ENCODE measurements around the genes TAS2R50 and TAS2R20.

DNA sequence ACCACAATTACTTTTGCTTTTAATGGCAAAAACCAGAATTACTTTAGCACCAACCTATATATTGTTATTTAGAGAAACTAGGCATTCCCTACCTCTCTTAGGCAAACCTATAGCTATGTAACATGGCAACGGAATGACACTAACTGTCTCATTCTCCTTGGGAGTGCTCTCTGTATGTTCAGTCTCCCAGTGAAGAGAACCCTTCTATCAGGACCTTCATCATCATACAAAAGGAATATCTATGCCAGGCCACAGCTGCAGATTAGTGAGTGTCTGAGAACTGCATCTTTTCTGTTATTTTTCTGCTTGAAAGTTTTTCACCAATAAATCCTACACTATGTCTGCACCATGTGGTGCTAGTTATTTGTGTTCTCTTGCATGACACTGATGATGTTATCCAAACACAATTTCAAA, 326 bp upstream of the CLEC12A start:
- RRBS: no CpG with 5 or more reads among the region's 1 CpG

- RRBS: no CpG with 5 or more reads among the region's 4 CpGs
Measured at GRCh38 chr12:10097335-10098148, 1.2 kb downstream of the CLEC1A start.

DNA sequence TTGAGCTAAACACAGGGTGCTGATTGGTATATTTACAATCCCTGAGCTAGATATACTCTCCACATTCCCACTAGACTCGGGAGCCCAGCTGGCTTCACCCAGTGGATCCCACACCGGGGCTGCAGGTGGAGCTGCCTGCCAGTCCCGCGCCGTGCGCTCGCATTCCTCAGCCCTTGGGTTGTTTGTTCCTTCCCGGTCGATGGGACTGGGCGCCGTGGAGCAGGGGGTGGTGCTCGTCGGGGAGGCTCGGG, 12.7 kb downstream of the GABARAPL1 start:
- RRBS: 92% methylated on average over 1 of the region's 14 CpGs

- RRBS: no CpG with 5 or more reads among the region's 24 CpGs
Measured at GRCh38 chr12:10225806-10226499, 13.3 kb downstream of the GABARAPL1 start.

DNA sequence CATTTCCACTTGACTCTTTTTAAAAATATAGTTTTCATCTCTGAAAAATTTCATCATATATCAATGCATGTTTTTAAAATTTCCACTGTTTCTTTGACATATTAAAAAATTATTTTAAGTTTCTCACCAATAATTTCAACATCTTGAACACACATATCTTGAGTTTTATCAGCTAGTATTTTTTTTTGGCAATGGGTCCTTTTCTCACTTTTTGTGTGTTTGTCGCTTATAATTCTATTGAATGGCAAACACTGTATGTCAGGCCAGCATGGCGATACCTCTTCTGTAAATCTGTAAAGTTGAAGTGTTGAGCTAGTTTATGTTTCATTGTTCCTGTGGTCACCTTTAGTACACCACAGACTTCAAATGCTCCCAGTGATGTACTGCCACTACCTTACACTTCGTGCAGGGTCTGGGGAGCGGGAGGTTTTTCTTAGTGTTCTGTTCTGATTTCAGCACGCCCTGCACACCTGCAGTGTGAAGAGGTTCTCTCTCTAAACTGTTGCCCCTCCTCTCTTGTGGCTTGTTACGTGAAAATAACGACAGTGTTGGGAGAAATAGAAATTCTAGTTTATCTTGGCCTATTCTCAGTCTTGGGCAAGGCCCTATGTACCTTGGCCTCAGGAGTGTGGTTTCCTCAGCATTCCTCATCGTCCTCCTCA, 48.4 kb downstream of the EIF2S3B start:
- RRBS: no CpG with 5 or more reads among the region's 8 CpGs

GRCh38 chr12:10716542-10717165, 6.5 kb downstream of the YBX3 start:
- RRBS: no CpG with 5 or more reads among the region's 8 CpGs

GRCh38 chr12:10952869-10953433, 13.9 kb upstream of the TAS2R14 start:
- RRBS: no CpG with 5 or more reads among the region's 4 CpGs

DNA sequence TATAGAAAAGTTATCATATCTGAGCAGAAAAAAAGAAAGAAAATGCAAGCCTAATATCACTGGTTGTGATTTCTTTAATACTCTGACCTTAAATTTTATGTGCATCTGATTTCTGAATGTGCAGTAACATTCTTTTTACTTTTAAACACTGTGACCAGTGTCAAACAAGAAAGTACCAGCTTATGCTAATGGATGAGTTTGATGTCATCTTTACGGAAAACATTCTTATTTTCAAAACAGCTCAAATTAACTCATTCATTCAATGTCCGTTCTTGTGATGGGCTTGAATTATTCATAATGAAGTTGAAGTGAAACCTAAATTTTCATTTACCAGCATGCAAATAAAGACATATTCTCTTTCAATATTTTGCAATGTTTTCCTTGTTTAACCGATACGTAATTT, at the start of gene TAS2R50:
Gene TAS2R50 (minus strand): TSS at position 69 of the 403 bp plus-strand sequence.
- RRBS: no CpG with 5 or more reads among the region's 4 CpGs

DNA sequence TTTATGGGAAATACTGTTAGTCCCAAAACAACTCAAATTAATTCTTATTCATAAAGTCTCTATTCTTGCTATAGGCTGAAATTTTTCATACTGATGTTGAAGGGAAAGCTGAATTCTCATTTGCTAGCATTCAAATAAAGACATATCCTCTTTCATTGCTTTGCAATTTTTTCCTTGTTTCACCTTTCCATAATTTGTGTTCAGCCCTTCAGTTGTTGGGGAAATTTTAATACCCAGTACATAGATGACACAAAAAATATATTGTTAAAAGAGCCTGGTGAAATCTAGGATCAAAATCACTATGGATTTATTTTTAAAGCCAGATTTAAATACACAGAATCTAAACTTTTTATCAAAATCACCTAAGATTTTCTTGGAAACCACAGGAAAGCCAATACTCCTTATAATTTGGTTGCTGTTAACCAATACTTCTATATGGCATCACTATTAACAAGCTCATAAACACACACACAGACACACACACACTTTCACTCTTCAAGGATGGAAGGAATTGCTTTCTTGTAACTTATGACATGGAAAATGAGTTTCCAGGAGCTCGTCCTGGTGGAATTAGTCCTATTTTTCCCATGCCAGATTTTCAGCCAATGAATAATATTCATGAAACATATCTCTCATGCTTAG, at the start of gene TAS2R20:
Gene TAS2R20 (minus strand): TSS at position 237 of the 642 bp plus-strand sequence.
- RRBS: no CpG with 5 or more reads among the region's 1 CpG

- RRBS: no CpG with 5 or more reads among the region's 6 CpGs
Measured at GRCh38 chr12:11144948-11145590, 10.6 kb upstream of the TAS2R30 start.

DNA sequence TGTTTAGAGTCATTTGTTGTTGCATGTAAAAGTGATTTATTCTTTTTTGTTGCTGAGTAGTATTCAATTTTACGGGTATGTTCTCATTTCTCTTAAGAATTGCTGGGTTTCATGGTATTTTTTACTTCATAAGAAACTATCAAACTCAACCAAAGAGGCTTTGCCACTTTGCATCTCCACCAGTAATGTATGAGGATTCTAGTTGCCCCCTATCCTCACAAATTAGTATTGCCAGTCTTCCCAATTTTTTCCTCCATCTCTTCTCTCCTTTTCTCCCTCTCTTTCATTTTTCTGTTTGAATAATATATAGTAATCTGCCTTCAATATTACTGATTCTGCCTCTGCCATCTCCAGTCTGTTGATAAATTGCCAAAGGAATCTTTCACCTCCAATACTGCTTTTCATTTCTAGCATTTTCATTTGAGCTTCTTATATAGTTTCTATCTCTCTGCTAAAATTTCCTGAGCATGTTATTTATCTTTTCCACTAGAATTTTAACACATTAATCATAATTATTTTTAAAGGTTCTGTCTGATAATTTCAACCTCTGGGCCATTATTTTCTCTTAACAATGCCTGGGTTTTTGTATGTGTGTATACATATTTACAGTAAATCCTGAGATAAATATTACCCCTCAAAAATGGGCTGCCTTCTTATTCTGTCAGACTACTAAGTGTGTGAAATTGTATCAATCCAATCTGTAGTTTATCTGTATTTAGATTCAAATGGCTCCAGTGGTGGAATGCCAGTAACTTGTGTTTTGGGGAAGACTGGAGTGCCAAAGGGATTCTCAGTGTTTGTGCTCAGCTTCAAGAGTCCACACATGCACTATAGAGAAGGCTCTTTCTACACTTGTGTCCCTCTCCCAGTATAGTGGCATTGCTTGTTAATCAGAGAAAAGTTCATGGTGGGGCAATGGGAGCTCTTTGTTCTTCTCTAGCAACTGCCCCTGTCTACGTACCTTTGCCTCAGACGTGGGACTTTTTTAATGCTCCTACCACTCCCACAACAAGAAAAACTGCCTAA, 5.6 kb upstream of the SMIM10L1 start:
- RRBS: no CpG with 5 or more reads among the region's 3 CpGs

- RRBS: no CpG with 5 or more reads among the region's 9 CpGs
Measured at GRCh38 chr12:11547802-11548152, 101.7 kb upstream of the ETV6 start.

- RRBS: no CpG with 5 or more reads among the region's 3 CpGs
Measured at GRCh38 chr12:11580126-11580903, 69.2 kb upstream of the ETV6 start.

GRCh38 chr12:11650794-11651600, 1.5 kb downstream of the ETV6 start:
- RRBS: no CpG with 5 or more reads among the region's 11 CpGs

- RRBS: no CpG with 5 or more reads among the region's 11 CpGs
Measured at GRCh38 chr12:11705003-11705513, 55.6 kb downstream of the ETV6 start.

DNA sequence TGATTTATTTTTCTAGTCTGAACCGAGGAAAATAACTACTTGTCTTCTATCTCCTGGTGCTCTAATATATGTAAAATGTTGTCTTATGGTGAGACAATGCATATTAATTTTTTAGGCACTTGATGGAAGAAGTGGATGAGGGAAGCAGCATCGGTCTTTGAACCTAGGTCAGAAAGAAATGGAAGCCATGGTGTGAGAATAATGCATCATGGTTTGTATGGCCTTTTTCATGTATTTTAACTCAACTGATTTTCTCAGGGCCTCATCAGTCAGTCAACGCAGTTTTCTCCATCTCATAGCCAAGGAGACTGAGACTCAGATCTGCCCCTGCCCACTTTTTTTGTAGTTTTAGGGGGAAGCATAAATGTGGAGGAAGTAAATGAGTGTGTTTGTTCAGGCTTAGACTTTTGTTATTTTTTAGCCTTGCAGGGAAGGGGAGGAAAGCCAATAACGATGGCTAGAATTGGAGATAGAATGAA, 88.1 kb downstream of the ETV6 start:
- RRBS: no CpG with 5 or more reads among the region's 4 CpGs

- RRBS: no CpG with 5 or more reads among the region's 10 CpGs
Measured at GRCh38 chr12:11739898-11740662, 90.6 kb downstream of the ETV6 start.

- RRBS: no CpG with 5 or more reads among the region's 10 CpGs
Measured at GRCh38 chr12:11745817-11746550, 96.5 kb downstream of the ETV6 start.

GRCh38 chr12:11765674-11766270, 116.3 kb downstream of the ETV6 start:
- RRBS: no CpG with 5 or more reads among the region's 11 CpGs

- RRBS: no CpG with 5 or more reads among the region's 6 CpGs
Measured at GRCh38 chr12:11782712-11783792, 133.6 kb downstream of the ETV6 start.

Measured in SK-N-MC (cell line).